ENCODE measurements around a stretch of chr17.

- PRO-cap = no peak
- RAMPAGE, long total RNA, 2 experiments = no peak in any of the 2 experiments
Observed at GRCh38 chr17:78795924-78796485, 13.9 kb upstream of the CYTH1 start.

GRCh38 chr17:78804493-78805249, 22.6 kb upstream of the CYTH1 start:
- PRO-cap = no peak
- RAMPAGE, long total RNA, 2 experiments = no peak in any of the 2 experiments

- PRO-cap = no peak
- RAMPAGE, long total RNA, 2 experiments = no peak in any of the 2 experiments
Observed at GRCh38 chr17:78812667-78813712, 27.6 kb downstream of the USP36 start.

DNA sequence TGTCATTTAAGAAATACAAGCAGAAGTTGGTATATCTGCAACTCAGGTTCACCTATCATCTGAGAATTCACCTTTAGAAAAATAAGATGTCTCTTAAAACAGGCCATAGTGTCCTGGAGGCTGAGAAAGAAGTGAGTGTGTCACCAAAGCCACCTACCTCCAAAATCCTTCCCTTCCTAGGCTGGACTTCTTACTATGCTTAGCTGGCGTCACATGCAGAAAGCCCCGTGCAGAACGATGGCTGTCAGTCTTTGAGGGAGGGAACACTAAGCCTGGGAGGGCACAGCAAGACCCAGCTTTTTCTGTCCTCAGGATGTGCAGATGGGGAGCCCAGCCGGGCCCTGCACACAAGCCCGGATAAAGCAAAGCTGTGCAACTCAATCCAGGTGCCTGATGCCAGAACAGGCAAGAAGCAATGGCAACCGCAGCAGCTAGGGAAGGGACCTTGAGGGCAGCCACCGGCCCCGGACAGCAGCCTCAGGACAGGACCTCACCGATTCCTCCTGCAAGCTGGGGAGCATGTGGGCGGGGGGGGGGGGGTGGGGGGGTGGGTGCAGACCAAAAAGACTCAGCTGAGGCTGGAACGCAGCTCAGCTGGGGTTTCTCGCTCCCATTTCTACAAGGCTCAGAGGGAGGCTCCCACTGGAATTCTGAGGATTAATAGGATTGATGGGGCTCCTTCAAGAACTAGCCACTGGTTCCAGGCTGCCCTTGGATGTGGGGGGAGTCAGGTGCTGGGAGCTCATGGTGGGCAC, 14.0 kb upstream of the USP36 start:
- PRO-cap = no peak
- RAMPAGE, long total RNA, 2 experiments = no peak in any of the 2 experiments

DNA sequence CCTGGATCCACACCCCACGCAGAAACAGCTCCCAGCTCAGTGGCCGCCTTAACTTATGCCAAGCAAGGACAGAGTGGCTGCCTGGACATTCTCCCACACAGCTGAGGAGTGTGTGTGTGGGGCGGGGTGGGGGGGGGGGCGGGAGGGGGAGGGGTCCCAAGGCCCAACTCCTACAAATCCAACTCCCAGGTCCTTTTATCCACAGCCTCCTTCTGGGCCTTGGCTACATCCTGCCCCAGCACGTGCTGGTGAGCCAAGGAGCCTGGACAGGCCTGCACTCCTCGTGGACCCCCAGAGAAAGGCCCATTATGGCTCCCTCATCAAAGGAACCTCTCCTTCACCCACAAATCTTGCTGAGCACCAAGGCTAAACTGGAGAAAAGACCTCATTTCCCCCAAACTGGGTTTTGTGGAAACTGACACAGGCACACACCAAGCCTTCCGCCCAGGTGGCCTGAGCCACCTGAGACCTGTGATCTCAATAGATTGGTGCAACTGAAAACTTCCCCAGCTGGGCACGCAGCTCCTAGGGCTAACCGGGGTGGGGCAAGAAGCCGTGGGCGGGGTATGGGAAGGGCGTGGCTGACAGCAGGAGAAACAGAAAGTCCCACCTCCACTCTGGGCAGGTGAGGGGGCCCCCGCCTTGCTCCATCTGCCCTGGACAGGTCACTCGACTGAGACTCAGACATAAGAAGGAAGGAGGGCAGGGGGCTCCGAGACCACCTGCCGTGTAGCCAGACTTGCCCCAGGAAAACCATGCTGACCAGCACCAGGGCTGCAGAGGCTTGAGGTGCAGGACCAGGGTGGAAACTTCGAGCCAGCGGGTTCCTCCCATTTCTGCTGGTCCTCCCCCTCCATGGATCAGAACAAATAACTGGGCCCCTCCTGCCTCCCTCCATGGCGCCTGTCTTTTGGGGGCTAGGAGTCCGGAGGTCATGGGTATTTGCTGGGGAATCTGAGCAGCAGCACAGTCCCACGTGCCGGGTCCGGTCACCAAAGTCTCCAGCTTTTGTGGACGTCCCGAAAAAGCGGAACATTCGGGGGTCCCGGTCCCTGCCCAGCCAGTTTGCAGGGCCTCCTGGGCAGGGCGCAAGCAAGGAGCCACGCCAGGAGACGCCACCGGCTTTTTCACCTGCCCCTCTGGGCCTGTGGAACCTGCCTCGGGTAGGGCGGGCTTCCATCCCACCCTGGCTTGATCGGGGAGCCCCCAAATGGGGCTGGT, 1.5 kb downstream of the TIMP2 start:
- PRO-cap = bidirectional peak, plus-strand start at position 615 of the sequence, minus-strand start at position 496 of the sequence
- RAMPAGE, long total RNA, 2 experiments = no peak in any of the 2 experiments

- PRO-cap = bidirectional peak, plus-strand start at chr17:78934174, minus-strand start at chr17:78933996; bidirectional peak, plus-strand start at chr17:78934371, minus-strand start at chr17:78934226
- RAMPAGE, long total RNA, 2 experiments = no peak in any of the 2 experiments
Observed at GRCh38 chr17:78933807-78935087, 9.1 kb upstream of the TIMP2 start.

GRCh38 chr17:78947283-78948049, 22.3 kb upstream of the TIMP2 start:
- PRO-cap = no peak
- RAMPAGE, long total RNA, 2 experiments = no peak in any of the 2 experiments

GRCh38 chr17:78971967-78972490, 7.7 kb downstream of the LGALS3BP start:
- PRO-cap = no peak
- RAMPAGE, long total RNA, 2 experiments = no peak in any of the 2 experiments

GRCh38 chr17:79002482-79003300, 6.9 kb downstream of the CANT1 start:
- PRO-cap = no peak
- RAMPAGE, long total RNA, 2 experiments = no peak in any of the 2 experiments

- PRO-cap = no peak
- RAMPAGE, long total RNA, 2 experiments = no peak in any of the 2 experiments
Observed at GRCh38 chr17:79046479-79047156, 22.6 kb downstream of the C1QTNF1 start.

DNA sequence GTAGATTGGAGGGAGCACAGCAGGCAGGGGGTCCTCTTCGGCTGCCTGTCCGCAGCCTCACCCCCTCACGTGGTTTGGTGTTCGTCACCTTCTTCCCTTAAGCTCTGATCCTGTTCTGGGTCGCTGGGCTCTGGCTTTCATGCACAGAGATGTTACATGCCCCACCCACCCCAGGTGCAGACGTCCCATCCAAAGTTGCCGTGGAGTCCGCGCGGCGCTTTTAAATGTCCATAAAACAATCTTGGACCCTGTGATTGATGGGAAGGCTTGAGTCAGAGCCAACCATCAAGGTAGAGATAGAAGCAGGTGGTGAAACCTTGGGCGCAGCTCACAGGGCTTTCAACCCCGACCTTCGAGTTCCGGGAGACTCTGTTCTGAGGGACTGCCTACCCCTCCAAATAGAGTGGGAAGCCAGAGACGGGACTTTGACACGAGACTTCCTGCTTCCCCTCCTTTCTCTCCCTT, 3.9 kb downstream of the ENGASE start:
- PRO-cap = no peak
- RAMPAGE, long total RNA, 2 experiments = no peak in any of the 2 experiments

GRCh38 chr17:79388759-79389089, 222.1 kb downstream of the RBFOX3 start:
- PRO-cap = no peak
- RAMPAGE, long total RNA, 2 experiments = no peak in any of the 2 experiments

DNA sequence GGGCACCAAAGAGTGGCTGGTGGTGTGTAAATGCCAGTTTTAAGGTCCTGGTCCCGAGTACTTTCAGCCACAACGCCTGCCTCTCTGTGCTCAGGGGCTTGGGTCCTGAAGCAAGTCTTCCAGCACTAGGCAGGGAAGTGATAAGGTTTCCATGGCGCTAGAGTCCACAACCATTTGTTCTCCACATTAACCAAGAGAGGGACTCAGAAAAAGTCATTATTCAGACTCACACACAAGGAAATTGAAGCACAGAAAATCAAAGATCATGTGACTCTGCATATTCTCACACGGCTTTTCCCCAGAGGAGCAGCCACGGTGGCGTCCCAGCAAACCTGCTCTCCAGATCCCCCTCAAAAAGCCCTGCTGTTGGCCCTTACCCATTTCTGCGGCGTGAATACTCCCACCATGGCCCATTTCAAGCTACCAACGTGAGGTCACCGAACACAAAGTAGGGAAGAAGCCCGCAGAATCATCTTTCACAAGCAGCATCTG, 9.7 kb downstream of the ENPP7 start:
- PRO-cap = no peak
- RAMPAGE, long total RNA, 2 experiments = no peak in any of the 2 experiments

DNA sequence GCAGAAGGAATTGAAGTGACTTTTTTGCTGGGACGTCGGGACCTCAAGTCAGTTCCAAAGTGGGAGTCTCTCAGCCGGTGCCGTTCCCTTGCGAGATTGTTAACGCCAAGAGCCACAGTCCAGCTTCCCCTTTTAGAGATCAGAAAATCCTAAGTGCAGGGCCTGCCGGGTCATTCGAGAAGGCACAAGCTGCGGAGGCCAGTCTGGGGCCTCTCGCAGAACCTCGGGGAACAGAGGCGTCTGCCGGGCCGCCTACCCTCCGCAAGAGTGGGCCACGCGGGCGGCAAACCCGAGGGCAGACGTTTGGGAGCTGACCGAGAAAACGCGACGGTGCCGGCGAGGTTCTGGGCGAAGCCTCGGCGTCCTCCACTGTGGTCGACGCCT, 6.9 kb upstream of the CBX8 start:
- PRO-cap = no peak
- RAMPAGE, long total RNA, 2 experiments = no peak in any of the 2 experiments

DNA sequence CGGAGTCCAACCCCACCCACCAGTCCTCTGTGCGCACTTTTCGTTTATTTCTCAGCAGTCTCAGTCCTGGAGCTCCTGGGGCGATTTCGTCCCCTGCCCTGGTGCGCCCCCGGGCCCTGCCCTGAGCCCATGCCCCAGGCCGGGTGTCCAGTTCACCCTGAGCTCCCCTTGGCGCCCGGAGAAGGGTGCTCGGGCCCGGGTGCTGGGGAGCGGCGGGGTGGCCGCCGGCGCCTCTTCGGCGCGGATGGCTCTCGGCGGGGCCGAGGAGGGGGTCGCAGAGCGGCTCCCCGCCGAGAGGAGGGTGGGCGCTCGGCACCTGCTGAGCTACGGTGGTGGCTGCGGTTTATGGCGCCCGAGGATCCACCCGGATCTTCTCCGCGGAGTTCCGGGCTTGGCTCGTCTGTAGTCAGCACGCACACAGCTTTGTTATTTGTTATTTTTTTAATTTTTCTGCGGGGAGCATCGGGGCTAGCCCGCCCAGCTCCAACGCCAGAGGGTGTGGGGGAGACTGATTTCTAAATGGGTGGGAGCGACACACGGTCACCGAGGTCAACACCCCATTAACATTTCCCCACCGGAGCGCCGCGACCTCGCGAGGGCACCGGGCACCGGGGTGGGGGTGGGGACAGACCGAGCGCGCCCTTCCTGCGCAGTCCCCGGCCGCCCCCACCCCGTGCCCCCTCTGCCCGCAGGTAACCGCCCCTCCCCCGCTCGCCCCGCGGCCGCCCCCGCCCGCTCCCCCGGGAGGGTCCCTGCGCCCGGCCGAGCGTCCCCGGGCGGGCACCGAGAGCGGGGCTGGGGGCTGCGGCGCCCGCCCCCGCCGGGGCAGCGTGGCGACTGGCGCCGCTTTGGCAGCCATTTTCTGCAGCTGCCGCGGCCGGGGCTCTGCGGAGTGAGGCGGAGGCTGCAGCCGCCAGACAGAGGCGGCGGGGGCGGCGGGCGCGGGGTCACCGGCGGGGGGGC, 16.0 kb upstream of the CBX8 start:
- PRO-cap = no peak
- RAMPAGE, long total RNA, 2 experiments = no peak in any of the 2 experiments

GRCh38 chr17:79829116-79829315, 10.2 kb downstream of the CBX4 start:
- PRO-cap = no peak
- RAMPAGE, long total RNA, 2 experiments = no peak in any of the 2 experiments

DNA sequence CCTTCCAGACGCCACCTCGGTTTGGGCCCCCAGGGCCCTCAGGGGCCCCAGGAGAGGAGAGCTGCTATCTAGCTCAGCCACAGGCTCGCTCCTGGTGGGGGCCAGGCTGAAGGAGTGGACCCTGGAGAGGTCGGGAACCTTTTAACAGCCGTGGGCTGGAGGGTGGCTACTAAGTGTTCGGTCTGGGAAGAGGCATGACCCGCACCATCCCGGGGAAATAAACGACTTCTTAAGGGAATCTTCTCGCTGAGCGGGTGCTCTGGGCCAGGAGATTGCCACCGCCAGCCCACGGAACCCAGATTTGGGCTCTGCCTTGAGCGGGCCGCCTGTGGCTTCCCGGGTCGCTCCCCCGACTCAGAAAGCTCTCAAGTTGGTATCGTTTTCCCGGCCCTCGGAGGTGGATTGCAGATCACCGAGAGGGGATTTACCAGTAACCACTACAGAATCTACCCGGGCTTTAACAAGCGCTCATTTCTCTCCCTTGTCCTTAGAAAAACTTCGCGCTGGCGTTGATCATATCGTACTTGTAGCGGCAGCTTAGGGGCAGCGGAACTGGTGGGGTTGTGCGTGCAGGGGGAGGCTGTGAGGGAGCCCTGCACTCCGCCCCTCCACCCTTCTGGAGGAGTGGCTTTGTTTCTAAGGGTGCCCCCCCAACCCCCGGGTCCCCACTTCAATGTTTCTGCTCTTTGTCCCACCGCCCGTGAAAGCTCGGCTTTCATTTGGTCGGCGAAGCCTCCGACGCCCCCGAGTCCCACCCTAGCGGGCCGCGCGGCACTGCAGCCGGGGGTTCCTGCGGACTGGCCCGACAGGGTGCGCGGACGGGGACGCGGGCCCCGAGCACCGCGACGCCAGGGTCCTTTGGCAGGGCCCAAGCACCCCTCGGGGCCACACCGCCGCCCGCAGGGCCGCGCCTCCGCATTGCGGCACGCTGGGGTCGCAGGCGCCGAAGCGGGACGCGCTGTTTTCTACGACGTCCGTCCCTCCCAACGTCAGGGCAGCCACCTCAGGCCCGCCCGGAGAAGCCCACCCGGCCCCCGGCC, 3.6 kb upstream of the CBX4 start:
- PRO-cap = bidirectional peak, plus-strand start at position 653 of the sequence, minus-strand start at position 554 of the sequence
- RAMPAGE, long total RNA, 2 experiments = no peak in any of the 2 experiments

- PRO-cap = no peak
- RAMPAGE, long total RNA, 2 experiments = no peak in any of the 2 experiments
Observed at GRCh38 chr17:79915995-79916566, 76.8 kb upstream of the CBX4 start.

- PRO-cap = no peak
- RAMPAGE, long total RNA, 2 experiments = no peak in any of the 2 experiments
Observed at GRCh38 chr17:79932756-79933546, 93.7 kb upstream of the CBX4 start.

GRCh38 chr17:79991157-79991990, 44.3 kb downstream of the TBC1D16 start:
- PRO-cap = unidirectional peak, plus-strand start at chr17:79991840
- RAMPAGE, long total RNA, 2 experiments = no peak in any of the 2 experiments